Thoracic aorta (tissue), 1 donor: ENCODE results near the genes TRMO, ANP32B and COL15A1.

DNA sequence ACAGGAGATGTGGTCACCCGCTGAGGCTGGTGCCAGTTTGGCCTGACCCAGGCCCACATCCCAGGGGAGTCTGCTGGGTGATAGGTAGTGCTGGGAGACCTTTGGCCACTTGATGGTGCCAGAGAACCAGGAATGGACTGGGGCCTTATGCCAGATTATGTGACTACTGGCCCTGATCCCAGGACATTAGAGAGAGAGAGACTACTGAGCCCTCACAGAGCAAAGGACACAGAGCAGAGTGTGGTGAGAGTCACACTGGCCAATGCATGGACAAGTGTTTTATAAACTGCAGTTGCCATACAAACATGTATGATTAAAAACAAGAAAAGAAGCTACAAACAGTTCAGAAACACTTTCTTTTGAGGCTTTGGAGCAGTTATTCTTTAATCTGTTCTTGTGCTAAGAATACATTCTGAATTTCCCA is 32.8 kb upstream of the TMOD1 start:
- RAMPAGE, long total RNA: no peak

DNA sequence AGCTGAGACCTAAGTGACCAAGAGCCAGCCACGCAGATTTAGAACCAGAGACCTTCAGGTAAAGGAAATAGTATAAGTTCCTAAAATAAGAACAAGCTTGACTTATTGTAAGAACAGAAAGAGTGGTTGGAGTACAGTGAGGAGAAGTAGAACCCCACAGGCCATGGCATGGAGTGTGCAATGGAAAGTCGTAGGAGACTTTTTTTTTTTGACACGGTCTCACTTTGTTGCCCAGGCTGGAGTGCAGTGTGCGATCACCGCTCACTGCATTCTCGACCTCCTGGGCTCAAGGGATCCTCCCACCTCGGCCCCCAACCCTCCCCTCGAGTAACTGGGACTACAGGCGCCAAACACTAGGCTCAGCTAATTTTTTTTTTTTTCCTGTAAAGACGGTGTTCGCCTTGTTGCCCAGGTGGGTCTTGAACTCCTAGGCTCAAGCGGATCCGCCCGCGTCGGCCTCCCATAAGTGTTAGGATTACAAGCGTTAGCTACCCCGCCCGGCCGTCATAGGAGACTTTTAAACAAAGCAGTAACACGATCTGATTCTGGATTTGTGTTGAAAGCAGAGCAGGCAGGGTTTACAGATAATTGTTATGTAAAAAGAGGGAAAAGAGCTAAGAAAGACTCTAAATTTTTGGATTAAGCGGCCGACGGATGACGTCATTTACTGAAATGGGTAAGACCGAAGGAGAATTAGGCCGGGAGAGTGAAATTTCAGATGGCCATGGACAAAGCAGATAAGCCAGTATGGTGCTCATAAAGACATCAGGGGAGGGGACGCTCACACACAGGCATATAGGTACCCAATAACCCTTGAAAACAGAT is 773 bp downstream of the TSTD2 start:
- RAMPAGE, long total RNA: no peak

- RAMPAGE, long total RNA: no peak
These were observed 29.4 kb downstream of the XPA start for GRCh38 chr9:97667484-97668337.

DNA sequence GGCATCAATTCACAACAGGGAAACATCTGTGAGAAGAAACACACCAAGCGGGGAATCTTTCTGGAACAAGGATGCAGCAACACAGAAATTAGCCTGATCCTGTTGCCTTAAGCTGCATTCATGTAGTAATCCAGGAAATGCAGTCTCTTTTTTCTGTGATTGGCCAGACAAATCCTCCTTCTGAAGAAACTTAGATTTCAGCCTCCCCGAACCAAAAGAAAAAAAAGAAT is 7.2 kb upstream of the XPA start:
- RAMPAGE, long total RNA: no peak

DNA sequence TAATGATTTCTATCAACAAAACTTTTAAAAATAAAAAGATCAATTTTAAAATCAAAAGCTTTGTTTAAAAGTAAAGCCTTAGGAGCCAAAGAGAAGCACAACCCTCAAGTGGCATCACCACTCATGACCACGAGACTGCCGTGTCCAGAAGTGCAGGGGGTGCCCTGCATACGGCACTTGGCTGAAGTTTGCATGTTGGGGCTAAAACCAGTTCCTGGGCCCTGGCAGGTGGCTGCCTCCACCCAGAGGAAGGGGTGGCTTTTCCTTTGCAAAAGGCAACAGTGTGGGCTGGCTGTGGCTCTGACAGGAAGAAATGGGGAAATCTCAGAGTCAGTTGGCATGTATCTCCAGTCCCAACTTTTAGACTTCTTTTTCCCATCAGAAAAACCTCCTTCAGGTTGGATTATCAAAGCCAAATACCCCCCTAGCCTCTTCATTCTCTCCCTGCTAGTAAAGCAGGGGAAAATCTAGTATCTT is 15.2 kb downstream of the TRMO start:
- RAMPAGE, long total RNA: no peak

GRCh38 chr9:97921881-97922829 is at the start of gene TRMO:
Gene TRMO (minus strand): TSS chr9:97922500.
- RAMPAGE, long total RNA: start-site peak on the minus strand at chr9:97922473-97922501, 47 reads

GRCh38 chr9:97982832-97983602 is at the start of gene ANP32B:
Gene ANP32B (plus strand): TSS chr9:97983341.
- RAMPAGE, long total RNA: no peak

DNA sequence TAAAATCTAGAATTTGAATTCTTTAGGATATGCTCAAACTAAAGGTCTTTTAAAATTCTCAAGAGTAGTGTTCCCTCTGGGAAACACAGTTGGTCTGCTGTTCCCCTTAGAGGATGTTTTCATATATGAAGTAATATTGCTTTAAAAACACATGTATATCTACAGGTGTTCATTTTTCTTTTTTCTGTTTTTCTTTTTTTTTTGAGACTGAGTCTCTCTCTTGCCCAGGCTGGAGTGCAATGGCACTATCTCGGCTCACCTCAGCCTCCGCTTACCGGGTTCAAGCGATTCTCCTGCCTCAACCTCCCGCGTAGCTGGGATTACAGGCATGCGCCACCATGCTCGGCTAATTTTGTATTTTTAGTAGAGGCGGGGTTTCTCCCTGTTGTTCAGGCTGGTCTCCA is 2.5 kb downstream of the ANP32B start:
- RAMPAGE, long total RNA: no peak

GRCh38 chr9:98084175-98085034 is 27.9 kb downstream of the NANS start:
- RAMPAGE, long total RNA: no peak

GRCh38 chr9:98177003-98177422 is 15.4 kb downstream of the CORO2A start:
- RAMPAGE, long total RNA: no peak

GRCh38 chr9:98183143-98183629 is 9.3 kb downstream of the CORO2A start:
- RAMPAGE, long total RNA: no peak

- RAMPAGE, long total RNA: no peak
These were observed 27.6 kb downstream of the TBC1D2 start for GRCh38 chr9:98227742-98228289.

DNA sequence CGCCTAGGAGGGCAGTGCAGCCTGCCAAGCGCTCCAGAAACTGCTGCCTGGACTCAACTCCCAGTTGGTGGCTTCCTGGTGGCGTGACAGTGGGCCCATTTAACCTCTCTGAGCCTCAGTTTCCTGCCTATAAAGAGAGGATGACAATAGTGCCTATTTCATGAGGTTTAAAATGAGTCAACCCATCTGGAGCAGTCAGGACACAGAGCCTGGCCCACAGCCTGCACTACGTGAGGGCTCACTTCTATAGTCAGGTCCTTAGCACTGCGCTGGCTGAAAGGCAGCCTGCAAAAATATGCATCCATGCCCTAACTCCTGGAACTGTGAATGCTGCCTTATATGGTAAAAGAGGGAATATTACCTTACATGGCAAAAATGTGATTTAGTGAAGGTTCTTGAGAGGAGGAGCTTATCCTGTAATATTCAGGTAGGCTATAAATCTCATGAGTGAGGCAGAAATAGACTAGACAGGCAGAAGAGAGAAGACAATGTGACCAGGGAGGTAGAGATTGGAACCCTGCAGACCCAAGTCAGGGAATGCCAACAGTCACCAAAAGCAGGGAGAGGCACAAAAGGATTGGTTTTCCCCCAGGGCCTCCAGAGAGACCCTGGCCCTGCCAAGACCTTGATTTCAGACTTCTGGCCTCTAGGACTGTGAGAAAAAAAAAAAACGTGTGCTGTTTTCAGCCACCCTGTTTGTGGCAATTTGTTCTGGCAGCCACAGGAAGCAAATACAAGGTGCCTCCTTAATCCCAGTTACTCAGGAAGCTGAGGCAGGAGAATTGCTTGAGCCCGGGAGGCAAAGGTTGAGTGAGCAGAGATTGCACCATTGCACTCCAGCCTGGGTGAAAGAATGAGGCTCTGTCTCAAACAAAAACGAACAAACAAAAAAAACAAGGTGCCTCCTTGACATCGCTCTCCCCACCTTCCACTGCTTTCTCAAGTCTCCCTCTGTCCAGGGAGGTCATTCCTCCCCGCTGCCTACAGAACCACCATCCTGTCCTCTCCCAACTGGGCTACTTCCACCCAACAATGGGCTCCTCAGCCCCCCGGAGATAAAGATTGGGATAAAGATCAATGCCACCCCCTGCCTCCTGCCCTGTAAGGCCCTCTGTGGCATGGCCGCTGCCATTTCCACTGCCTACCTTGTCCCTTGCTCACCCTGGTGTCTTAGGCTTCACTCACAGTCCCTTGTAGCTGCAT is 98.2 kb downstream of the GABBR2 start:
- RAMPAGE, long total RNA: no peak

- RAMPAGE, long total RNA: no peak
These were observed 4.2 kb downstream of the ANKS6 start for GRCh38 chr9:98792153-98792654.

GRCh38 chr9:98806509-98807075 is 878 bp upstream of the GALNT12 start:
- RAMPAGE, long total RNA: no peak

DNA sequence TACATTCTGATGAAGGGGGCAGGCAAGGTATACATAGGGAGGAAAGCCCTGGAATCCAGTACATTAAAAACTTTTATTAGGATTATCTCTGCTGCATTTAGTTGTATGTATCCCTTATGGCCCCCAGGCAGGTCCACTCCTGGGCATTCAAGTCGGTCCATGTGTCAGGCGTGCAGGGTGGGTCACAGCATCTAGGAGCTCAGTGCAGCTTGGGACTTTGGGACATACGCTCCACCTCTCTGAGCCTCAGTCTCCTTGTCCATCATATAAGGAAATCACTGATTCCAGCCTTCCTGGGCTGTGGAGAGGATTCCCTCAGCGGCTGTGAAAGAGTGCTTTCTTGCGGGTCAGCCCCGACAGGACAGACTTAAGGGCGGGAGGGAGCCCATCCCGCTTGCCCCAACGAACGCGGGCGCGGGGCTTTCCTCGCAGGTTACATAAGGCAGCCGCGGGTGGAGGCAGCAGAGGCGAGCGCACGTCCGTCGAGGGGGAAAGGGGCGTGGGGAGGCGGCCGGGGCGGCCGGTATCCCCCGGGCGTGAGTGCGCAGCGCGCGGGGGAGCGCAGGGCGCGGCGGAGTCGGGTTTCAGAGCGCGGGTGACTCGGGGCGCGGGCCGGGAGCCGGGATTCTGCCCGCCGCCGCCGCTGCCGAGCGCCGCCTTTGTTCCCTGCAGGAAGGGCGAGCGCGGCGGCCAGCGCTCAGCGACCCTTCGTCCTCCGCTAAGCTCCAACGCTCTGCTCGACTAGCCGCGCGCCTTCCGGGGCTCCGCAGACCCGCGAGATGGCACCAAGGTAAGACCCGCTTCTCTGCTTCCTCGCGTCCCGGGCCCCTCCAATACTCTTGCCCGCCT is at the start of gene COL15A1:
COL15A1 (plus strand) TSS at position 625 of the 849 bp plus-strand sequence.
- RAMPAGE, long total RNA: start-site peak on the plus strand centred at position 283 of the sequence, 163 bp wide, 18 reads; start-site peak on the plus strand centred at position 622 of the sequence, 70 bp wide, 54 reads

- RAMPAGE, long total RNA: start-site peak on the minus strand at chr9:98944288-98944306, 6 reads
These were observed 704 bp downstream of the COL15A1 start for GRCh38 chr9:98944132-98945090.

DNA sequence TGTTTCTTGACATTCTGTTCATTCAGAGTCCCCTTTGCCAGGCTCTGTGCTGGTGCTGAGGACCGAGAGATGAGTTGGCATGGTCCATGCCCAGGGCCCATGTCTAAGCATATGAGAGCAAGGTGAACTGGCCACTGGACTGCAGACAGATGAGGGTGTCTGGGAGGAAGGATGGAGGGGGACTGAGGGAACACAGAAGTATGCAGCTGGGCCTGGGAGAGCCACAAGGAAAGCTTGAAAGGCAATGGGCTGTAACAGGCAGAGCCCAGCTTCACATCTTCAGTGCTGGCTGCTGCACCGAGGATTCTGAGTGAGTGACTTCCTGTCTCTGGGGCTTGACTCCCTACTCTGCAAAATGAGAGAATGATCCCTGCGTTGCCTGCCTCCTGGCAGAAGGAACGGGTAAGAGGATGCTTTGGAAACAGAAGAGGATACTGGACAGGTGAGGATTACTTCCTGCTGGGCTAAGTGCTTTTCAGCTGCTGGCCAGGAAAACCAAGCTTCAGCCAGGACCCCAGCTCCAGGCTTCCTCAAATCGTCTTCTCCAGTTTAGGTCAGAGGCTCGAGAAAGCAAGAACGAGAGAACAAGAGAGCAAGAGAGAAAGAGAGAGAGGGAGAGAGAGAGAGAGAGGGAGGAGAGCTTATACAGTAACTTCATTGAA is 29.1 kb downstream of the COL15A1 start:
- RAMPAGE, long total RNA: no peak

- RAMPAGE, long total RNA: no peak
These were observed 31.8 kb downstream of the COL15A1 start for GRCh38 chr9:98975427-98975929.

- RAMPAGE, long total RNA: no peak
These were observed 42.0 kb downstream of the COL15A1 start for GRCh38 chr9:98985696-98986093.